Measurements from ENCODE around the gene IFIT1B.

- PRO-cap, result unidirectional peak, plus-strand start at chr10:86755811
Observed at GRCh38 chr10:86755367-86756383, 744 bp upstream of the BMPR1A start.

DNA sequence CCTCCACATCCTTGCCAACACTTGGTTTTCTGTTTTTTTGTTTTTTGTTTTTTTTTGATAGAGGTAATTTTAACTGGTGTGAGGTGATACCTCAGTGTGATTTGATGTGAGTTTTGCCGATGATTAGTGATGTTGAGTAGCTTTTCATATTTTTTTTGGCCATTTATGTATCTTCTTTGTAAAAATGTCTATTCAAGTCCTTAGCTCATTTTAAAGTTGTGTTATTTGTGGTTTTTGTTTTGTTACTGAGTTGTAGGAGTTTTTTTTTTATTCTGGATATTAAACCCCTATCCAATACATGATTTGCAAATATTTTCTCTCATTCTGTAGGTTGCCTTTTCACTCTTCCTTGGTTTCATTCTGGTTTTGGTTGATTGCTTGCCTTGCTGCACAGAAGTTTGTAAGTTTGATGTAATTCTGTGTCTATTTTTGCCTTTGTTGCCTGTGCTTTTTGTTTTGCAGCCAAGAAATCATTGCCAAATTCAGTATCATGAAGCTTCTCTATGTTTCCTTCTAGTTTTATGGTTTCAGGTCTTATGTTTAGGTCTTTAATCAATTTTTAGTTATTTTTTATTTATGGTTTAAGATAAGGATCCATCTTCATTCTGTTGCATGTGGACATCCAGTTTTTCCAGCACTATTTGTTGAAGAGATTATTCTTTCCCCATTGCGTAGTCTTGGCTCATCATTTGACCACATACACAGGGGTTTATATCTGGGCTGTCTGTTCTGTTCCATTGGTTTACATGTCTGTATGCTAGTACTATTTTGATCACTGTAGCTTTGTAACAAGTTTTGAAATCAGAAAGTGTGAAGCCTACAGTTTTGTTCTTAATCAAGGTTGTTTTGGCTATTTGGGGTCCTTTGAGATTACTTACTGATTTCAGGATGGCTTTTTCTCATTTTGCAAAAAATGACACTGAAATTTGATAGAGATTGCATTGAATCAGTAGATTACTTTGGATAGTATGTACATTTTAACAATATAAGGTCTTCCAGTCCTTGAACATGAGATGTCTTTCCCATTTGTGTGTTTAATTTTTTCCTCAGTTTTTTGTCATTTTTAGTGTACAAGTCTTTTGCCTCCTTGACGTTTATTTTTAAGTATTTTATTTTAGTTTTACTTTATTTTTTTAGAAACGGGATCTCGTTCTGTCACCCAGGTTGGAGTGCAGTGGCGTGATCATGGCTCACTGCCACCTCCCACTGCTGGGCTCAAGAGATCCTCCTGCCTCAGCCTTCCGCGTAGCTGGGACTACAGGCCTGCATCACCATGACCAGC, 26.5 kb downstream of the BMPR1A start:
- PRO-cap, result no peak

DNA sequence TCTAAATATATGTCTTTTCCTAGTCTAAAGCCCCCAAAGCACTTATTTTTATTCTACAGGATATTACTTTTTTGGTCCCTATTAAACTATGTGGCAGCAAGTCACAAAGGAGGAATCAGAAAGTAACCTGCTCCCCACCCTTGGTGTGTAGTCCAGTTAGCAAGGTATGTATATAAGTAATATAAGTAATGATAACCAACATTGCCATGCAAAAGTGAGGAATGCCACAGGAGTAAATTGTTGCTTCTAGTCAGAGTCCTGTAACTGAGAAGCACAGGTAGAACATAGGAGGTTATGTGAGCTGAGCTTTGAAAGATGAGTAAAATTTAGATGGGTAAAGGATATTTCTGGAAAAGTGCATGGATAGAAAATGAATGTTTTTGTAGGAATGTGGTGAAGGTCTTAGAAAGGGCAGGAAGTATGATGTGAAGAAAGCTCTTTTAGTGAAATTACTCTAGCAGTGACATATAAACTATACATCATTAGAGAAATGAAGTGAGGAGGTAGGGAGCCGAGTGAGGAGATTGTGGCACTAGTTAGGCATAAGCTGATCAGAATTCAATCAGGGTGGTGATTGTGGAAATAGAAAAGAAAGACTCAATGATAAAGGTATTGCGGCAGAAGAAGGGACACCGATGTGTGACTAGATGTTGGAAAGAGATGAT, 87.1 kb downstream of the BMPR1A start:
- PRO-cap, result no peak

- PRO-cap, result no peak
Observed at GRCh38 chr10:87081454-87081902, 13.2 kb downstream of the GLUD1 start.

- PRO-cap, result no peak
Observed at GRCh38 chr10:87169477-87170166, 55.6 kb upstream of the NUTM2A start.

DNA sequence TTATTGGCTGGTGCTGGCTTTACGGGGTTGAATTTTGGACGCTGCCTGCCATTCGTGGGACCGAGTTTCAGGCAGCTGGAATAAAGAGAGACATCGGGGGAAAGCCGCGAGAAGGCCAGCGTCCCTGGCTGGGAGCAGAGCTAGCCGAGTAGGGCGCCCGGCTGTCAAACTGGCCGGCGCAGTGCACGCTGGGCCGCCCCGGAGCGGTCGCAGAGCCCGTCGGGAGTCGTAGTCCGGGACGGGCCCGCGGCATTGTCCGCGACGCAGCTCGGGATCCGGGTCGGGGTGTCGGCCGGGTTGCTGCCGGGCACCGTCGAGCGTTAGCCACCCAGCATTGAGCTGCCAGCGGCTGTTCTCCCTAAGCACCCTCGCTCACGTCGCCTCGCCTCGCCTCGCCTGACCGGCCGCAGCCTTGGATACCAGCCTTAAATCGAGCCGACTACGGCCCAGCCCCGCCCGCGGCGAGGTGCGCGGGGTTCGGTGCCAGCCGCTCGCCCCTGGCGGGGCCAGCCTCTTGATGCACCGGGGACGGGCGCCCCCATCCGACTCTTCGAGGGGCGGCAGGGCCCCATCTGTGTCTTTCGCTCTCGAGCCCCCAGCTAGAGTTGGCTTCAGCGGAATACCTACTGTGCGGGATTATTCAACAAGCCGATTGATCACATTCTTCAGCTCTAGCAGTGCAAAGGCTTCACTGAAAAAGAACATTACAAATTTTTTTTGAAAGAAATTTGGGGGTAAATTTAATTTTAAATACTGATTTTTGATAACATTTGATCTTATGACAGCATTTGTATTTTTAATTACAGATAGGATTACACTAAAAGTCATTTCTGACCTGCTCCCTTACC, 14.6 kb upstream of the NUTM2D start:
- PRO-cap, result bidirectional peak, plus-strand start at position 252 of the sequence, minus-strand start outside the sequence

DNA sequence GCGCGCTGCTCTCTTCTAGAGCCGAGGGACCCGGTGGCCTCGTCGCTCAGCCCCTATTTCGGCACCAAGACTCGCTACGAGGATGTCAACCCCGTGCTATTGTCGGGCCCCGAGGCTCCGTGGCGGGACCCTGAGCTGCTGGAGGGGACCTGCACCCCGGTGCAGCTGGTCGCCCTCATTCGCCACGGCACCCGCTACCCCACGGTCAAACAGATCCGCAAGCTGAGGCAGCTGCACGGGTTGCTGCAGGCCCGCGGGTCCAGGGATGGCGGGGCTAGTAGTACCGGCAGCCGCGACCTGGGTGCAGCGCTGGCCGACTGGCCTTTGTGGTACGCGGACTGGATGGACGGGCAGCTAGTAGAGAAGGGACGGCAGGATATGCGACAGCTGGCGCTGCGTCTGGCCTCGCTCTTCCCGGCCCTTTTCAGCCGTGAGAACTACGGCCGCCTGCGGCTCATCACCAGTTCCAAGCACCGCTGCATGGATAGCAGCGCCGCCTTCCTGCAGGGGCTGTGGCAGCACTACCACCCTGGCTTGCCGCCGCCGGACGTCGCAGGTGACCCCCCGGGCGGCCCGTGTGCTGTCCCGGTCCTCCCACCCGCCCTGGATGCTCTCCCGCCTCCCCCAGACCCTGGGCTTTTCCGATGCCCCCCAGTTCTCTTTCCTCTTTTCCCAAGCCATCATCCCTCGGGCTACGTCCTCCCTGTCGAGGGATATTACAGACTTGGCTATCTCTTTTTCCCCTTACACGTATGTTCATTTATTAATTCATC, 490 bp downstream of the MINPP1 start:
- PRO-cap, result unidirectional peak, minus-strand start at position 422 of the sequence; unidirectional peak, minus-strand start at position 478 of the sequence

DNA sequence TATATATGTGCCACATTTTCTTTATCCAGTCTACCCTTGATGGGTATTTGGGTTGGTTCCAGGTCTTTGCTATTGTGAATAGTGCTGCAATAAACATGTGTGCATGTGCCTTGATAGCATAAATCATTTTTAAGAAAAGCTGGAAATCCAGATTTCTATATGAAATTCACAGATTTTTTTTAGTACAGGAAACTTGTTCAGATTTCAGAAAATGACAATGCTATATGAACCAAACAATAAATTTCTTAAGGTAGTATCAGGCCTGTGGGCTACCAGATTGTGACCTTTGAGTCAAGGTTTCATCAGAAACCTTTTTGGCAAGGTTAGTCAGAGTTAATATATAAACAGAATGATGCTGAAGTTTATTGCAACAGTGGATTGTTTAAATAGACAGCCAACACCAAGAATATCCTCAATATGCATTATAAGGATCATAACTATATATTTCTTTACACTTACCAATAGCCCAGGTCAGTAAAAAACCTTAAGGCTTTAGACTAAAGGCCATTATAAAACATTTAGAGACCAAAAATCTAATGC, 68.7 kb upstream of the PAPSS2 start:
- PRO-cap, result no peak

DNA sequence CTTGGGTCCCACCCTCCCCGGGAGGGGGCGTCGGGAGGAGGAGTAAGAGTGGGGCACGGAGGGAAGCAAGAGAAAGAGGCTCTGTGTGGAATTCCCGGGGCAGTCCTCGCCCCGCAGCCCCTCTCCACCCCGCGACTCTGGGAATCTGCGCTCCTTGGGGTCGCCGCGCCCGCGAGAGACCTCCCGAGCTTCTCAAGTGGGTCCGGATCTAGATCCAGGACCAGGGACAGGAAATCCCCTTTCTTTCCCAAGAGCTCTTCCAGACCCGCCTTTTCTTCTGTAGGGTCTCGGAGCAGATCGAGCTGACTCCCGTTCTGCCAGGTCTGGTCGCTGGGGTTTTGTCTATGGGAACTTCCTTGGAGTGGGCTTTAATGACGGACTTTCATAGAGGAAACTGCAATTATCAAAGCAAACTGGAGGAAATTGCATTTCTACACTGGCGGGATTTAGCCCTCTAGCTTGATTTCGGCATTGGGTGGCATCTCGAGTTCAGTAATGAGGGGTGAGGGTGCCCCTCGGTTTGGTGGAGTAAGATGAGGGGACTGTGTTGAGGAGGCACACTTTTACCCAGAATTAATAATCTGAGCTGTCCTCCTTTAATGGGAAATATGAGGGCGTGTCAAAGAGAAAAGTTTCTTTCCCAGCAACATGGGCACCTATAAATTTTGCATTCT, 544 bp downstream of the PAPSS2 start:
- PRO-cap, result bidirectional peak, plus-strand start at position 102 of the sequence, minus-strand start outside the sequence

DNA sequence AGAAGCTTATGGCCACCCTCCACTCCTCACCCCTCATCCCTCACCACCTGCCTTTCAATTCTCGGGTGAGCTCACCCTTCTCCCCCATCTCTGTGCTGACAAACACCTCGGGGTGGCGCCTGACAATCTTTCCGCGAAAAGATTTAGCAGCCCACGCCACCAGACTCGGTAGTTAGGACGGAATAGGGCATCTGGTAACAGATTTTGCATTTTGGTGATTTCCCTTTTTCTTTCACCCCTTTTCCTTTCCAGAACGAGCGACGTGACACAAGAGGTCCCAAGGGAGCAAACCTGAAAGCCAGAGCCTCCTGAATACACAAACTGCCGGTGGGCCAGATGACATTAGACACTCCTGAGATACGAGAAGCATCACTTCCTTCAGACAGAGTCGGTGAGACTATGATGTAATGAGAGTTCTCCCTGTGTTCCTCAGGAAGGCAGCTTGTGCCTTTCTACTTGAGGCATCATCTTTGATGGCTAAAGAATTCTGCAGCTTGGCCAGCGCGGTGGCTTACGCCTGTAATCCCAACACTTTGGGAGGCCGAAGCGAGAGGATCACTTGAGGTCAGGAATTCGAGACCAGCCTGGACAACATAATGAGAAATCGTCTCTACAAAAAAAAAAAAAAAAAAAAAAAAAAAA, 745 bp upstream of the ATAD1 start:
- PRO-cap, result bidirectional peak, plus-strand start at position 171 of the sequence, minus-strand start at position 97 of the sequence; bidirectional peak, plus-strand start at position 345 of the sequence, minus-strand start at position 351 of the sequence

DNA sequence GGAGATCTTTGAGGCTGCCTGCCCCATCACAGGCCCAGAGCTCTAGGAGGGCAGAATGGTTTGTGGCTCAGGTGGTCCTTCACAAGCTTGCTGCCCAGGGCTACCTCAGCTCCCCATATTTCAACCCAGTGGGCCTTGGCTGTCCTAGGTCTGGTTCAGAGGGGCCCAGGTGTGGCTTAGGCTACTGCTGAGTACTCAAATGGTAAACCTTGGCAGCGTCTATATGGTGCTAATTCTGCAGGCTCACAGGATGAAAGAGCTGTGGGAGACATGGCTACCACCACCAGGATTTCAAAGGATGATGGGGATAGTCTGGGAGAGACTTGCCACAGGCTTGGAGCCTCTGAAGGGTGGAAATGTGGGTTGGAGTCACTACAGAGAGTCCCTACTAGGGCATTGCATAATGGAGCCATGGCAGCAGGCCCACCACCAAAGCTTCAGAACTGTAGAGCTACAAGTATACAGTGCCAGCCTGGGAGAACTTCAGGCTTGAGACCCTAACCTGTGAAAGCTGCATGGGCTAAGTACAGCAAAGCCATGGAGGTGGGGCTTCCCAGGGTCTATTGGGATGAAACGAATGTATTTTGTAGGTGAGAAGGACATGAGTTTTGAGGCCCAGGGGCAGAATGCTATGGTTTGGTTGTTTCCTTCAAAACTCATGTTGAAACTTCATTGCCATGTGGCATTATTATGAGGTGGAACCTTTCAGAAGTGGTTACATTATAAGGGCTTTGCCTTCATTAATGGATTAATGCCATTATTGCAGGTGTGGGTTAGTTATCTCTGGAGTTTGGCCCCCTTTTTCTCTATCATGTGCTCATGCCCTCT, 24.5 kb downstream of the PTEN start:
- PRO-cap, result unidirectional peak, plus-strand start at position 582 of the sequence

DNA sequence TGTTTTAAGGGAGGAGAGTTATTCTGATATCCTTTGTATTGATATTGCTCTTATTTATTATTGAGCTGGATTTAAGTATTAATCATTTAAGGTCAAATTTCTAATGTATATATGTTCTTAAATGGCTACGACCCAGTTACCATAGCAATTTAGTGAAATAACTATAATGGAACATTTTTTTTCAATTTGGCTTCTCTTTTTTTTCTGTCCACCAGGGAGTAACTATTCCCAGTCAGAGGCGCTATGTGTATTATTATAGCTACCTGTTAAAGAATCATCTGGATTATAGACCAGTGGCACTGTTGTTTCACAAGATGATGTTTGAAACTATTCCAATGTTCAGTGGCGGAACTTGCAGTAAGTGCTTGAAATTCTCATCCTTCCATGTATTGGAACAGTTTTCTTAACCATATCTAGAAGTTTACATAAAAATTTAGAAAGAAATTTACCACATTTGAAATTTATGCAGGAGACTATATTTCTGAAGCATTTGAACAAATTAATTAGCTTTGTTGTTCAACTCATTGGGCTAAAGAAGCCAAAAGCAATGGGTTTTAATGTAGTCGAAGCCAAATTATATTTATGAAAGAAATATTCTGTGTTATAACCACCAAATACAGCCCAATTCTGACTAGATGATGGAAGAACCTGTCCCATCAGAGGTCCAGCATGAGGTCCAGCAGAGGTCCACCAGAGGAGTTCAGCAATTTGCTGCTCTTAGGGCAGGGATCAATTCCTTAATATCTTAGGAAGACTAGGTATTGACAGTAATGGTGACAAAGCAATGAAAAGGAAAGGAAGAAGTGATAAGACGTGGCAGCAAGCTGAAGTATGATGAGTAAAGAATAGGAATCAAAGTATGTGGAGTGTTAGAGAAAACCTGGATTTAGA, 88.7 kb downstream of the PTEN start:
- PRO-cap, result no peak

DNA sequence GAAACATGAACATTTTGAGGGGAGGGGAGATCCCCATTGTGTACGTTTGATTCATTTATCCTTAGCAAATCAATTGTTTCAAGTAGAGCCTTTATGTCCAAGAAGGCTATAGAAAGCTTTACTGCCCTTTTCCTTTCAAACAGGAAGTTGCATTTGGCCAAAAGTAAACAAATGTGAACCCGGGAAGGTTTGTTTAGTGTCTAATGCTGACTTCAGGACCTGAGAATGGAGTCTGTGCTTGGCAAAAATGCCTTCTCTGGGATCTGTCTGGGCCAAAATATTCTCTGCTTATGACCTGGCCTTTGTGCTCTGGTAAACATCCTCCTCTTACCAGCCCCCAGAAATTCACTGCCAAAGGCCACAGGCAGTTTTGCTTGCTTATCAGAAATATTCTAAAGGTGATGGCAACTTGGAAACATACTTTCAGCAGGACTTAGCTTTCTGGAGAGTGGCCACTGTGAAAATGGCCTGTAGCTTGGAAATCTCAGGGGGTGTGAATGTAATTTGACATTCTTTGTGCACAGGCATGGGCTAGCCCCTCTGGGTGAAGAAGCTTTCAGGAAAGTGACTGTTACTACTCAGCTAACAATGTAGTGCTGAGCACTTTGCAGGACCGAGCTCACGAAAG, 199.5 kb downstream of the PTEN start:
- PRO-cap, result no peak

DNA sequence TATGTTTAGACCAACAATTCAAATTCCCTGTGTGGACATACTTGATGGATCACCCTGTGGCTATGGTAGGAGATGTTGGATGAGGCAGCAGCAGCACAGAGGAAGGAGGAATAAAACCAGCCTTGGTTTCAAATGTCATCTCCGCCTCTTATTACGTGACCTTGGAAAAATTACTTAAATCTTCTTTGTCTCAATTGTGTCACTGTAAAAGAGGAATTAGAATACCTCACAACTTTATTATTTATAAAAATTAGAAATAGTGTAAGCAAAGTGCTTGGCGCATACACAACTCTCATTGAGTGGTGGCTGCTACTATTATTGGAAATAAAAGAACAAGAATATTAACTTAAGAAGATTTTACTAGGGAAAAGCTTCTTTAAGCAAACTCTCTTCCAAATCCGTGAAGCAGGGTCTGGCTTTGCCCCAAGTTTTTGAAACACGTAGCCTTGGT, 283.7 kb downstream of the PTEN start:
- PRO-cap, result bidirectional peak, plus-strand start at position 205 of the sequence, minus-strand start at position 77 of the sequence

GRCh38 chr10:88217189-88217388, 353.7 kb downstream of the PTEN start:
- PRO-cap, result no peak

DNA sequence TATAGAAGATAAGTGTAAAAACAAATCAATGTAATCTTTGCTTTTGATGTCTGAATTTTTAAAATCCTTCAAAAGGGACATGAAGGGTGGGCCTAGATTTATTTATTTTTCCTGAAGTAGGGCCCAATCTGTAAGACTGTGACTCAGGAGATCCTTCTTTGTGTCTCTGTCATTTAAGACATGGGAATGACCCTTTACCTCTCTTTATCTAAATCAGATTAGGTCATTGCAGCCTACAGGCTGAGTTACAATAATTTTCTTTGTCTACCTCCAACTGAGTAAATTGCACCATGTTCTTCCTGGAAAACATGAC, 16.1 kb downstream of the STAMBPL1 start:
- PRO-cap, result no peak

- PRO-cap, result no peak
Observed at GRCh38 chr10:88940378-88940751, 12.2 kb downstream of the ACTA2 start.

GRCh38 chr10:89377801-89378331, at the start of gene IFIT1B:
Gene IFIT1B, plus strand, starts transcription at chr10:89378056.
- PRO-cap, result no peak

GRCh38 chr10:89478474-89479166, 56.8 kb downstream of the SLC16A12 start:
- PRO-cap, result no peak

GRCh38 chr10:89516084-89516802, 19.2 kb downstream of the SLC16A12 start:
- PRO-cap, result no peak

Data from bronchial lymph node (tissue), 1 donor.